BJ (cell line): ENCODE data around the gene CACTIN.

DNA sequence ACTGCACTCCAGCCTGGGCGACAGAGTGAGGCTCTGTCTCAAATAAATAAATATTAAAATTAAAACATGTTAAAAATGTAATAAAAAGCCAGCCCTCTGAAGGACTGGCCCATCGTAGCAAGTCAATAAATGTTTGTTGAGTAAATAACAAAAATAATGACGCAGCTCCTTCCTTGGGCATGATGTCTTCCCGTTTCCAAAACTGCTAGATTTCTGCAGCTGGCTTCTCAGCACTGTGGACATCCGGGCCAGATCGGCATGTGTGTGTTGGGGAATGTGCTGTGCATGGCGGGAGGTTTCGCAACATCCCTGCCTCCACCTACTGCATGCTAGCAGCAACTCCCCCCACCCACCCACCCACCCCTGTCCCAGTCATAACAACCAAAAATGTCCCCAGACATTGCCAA is 22.9 kb upstream of the NFIC start:
- CAGE, long polyA plus RNA = no peak
- RRBS = no CpG with 5 or more reads among the region's 8 CpGs

DNA sequence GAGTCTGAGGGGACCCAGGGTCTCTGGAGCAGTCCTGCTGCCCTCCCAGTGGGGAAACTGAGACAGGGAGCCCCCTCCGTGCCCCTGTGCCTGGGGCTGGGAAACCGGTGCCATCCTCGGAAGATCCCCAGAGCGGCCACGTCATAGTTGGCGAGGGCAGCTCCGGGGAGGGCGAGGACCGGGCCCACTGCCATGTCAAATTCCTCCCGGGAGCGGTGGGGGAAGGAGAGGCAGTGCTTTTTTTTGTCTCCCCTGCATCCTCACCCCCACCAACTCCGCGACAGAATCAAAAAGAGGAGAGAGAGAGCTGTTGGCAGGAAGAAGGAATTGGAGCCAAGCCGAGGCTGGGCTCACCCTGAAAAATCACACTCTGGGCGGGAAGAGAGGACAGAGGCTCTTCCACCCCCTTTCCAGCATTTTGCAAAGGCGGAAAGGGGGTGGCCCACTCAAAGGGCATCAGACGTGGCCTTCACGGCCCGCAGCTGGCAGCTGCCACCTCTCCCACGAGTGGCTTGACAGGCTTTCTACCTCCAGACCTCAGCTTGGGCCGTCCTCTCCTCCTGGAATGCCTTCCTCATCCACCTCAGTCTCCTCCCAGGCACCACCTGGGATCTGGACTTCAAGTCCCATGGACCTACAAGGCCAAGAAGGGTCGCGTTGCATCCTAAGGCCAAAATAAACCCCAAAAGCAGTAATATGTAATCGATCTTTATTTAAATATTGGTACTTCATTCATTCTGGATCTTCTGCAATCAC is 19.6 kb upstream of the NFIC start:
- CAGE, long polyA plus RNA = no peak
- RRBS = 4% methylated on average over 6 of the region's 24 CpGs

- CAGE, long polyA plus RNA = no peak
- RRBS = no CpG with 5 or more reads among the region's 32 CpGs
Measured at GRCh38 chr19:3361099-3361498, 5.3 kb upstream of the NFIC start.

GRCh38 chr19:3367955-3368801 is 1.8 kb downstream of the NFIC start:
- CAGE, long polyA plus RNA = no peak
- RRBS = no CpG with 5 or more reads among the region's 12 CpGs

GRCh38 chr19:3452227-3453050 is 27.9 kb downstream of the SMIM24 start:
- CAGE, long polyA plus RNA = no peak
- RRBS = 93% methylated on average over 13 of the region's 40 CpGs

GRCh38 chr19:3458532-3459278 is 21.6 kb downstream of the SMIM24 start:
- CAGE, long polyA plus RNA = no peak
- RRBS = no CpG with 5 or more reads among the region's 19 CpGs

GRCh38 chr19:3512247-3512891 is 6.3 kb downstream of the FZR1 start:
- CAGE, long polyA plus RNA = no peak
- RRBS = 96% methylated on average over 1 of the region's 18 CpGs

- CAGE, long polyA plus RNA = no peak
- RRBS = no CpG with 5 or more reads among the region's 53 CpGs
Measured at GRCh38 chr19:3523914-3525252, 14.6 kb upstream of the TEKTIP1 start.

DNA sequence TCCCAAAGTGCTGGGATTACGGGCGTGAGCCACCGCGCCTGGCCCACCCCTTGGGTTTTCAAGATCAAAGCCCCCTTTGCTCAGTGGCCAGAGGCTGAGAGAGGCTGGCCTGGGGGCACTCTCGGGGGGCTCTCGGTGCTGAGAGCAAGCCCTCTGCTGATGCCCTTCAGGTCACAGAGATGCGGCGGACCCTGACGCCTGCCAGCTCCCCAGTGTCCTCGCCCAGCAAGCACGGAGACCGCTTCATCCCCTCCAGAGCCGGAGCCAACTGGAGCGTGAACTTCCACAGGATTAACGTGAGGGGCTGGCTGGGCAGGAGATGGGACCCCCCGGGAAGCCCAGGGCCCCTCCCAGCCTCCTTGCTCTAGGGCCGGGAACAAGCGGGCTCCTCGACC is 13.3 kb upstream of the TEKTIP1 start:
- CAGE, long polyA plus RNA = no peak
- RRBS = 77% methylated on average over 6 of the region's 19 CpGs

- CAGE, long polyA plus RNA = no peak
- RRBS = 91% methylated on average over 8 of the region's 69 CpGs
Measured at GRCh38 chr19:3531639-3532856, 6.9 kb upstream of the TEKTIP1 start.

DNA sequence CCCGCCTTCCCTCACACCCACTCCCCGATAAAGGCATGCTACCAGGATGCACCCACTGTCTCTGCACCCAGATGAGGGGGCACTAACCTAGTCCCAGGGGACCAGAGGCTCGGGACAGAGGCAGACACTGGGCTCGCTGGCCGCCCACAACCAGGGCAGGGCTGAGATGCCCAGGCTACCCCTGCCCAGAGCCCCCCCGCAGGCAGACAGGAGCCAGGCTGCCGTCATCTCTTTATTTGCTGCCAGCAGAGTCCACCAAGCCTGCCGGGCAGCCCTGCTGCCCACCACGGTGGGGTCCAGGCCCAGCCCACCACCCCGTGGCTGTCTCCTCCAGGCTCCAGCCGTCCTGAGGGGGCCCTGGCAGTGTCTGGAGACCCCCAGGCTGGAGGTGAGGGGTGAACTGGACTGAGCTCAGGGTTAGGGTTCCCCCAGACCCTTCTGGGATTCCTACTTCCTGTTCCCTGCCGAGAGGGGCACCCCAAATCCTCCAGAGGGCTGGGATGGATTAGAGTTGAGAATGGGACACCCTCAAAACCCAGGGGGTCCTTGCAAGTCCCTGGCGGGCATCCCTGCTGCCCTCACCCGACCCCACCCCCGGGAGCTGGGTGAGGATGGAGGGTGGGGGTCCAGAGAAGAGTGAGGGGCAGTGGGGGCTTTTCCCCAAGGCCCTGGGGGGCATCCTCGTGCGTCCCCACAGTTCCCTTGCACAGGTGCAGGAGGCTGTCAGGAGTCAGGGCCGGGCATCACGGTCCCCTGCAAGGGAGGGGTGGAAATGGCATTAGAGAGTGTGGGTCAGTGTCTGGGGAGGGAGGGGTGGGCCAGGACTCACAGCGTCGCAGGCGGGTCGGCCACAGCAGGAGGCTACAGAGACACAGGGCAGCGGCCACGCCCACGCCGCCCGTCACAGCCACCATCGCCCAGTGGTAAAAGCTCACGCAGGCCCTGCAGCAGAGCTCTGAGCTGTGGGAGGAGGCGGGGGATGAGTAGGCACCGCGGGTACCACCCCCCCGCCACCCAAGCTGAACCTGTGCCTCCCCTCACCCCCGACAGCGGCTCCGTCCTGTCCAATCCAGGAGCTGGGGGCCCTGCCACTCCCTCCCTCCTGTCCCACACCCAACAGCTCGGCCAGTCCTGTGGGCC is 5.4 kb downstream of the TEKTIP1 start:
- CAGE, long polyA plus RNA = no peak
- RRBS = no CpG with 5 or more reads among the region's 38 CpGs

GRCh38 chr19:3573451-3574704 is 1.1 kb downstream of the HMG20B start:
- CAGE, long polyA plus RNA = no peak
- RRBS = 72% methylated on average over 25 of the region's 86 CpGs

- CAGE, long polyA plus RNA = no peak
- RRBS = 82% methylated on average over 6 of the region's 22 CpGs
Measured at GRCh38 chr19:3604116-3604817, 2.4 kb downstream of the TBXA2R start.

GRCh38 chr19:3626563-3627363 is at the start of gene CACTIN:
Gene CACTIN (minus strand): TSS chr19:3626790.
- CAGE, long polyA plus RNA = start-site peak on the minus strand at chr19:3626763-3626802, 51 and 34 reads in 2 replicates
- RRBS = 1% methylated on average over 22 of the region's 72 CpGs

DNA sequence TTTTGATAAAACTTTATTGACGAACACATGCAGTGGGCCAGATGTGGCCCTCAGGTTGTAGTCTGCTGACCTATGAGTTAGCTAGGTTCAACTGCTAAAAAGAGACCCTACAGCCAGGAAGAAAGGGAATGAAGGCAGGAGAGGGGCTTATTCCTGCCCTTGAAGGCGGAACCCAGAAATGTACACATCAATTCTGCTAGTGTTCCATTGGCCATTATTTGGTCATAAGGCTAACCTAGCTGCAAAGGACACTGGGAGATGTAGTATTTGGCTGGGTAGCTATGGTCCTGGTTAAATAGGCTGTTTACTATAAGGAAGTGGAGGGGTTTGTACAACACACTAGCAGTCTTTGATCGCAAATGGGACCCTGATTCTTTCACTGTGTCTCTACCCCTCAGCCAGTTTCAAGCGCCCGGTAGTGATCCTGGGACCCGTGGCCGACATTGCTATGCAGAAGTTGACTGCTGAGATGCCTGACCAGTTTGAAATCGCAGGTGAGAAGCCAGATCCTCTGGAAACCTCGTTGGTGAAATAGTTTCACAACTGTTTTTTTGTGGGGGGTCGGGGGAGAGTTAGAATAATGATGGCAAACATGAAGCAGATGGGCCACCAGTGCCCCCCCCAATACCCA is 17.8 kb downstream of the APBA3 start:
- CAGE, long polyA plus RNA = no peak
- RRBS = no CpG with 5 or more reads among the region's 10 CpGs

DNA sequence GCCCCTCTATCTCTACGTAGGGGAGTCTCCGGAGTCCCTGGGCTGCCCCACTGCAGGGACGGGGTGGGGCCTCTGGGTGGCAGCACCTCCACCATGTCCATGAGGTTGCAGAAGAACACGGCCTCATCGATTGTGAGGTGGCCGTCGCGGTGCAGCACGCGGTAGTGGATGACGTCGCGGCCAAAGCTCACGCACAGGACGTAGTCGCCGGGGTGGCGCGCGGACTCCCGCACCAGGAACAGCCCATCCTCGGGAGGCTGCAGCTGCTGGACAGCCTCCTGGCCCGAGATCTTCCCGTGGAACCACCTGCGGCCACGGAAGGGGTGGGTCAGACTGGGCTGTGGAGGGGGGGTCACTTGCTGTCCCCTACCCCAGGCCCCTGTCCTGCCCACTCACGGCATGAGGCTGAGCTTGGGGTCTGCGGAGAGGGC is 2.4 kb downstream of the MATK start:
- CAGE, long polyA plus RNA = no peak
- RRBS = 57% methylated on average over 2 of the region's 28 CpGs

GRCh38 chr19:3828176-3828937 is 40.5 kb downstream of the ZFR2 start:
- CAGE, long polyA plus RNA = no peak
- RRBS = 10% methylated on average over 3 of the region's 22 CpGs

DNA sequence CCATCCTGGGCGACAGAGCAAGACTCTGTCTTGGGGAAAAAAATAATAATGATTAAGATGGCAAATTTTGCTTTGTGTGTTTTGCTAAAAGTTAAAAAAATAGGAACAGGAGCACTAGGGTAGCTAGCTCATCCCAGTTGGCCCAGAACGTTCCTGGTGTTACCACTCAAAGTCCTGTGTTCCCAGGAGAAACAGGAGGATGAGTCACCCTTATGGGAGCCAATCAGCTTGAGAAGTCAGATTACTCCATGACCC is 12.8 kb downstream of the NMRK2 start:
- CAGE, long polyA plus RNA = no peak
- RRBS = no CpG with 5 or more reads among the region's 2 CpGs

DNA sequence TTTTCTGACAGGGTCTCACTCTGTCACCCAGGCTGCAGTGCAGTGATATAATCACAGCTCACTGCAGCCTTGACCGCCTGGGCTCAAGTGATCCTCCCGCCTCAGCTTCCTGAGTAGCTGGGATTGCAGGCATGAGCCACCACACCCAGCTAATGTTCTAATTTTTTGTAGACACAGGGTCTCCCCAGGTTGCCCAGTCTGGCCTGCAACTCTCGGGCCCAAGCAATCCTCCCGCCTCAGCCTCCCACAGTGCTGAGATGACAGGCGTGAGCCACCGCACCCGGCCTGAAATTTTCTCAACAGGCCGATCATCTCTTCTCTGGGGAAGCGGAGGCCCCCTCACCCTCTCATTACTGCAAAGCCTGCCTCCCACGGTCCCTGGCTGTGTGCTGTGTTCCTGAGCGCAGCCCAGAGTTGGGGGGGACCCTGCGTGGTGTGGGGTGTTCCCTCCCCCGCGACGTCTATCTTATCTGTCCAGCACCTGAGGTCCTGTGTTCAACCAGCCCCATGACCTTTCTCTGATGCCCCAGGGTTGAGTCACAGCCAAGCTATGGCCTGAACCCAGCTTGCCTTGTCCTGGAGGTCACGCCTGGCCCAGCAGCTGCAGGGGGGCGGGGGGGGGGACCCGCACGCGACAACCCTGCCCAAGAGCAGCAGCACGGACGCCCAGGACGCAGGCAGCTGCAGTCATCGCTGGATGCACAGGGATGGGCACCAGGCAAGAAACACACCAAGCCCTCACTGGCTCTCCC is 17.7 kb downstream of the DAPK3 start:
- CAGE, long polyA plus RNA = no peak
- RRBS = no CpG with 5 or more reads among the region's 24 CpGs

DNA sequence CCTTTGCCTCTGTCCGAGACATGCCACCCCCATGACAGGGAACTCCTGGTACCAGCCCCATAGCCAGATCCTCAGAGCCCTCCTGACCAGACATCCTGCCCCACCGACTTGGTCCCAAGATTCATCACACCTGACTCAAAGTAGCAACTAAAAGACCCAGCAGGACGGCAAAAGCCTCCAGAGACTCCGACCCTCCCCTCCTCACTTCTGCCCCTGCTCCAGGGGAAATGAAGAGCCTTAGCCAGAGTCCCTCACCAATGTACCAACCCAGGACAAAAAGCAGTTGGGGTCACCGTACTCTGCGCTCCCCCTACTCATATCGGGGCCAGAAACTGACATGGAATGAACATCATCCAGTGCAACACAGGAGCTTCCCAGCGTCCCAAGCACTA is 1.8 kb downstream of the EEF2 start:
- CAGE, long polyA plus RNA = no peak
- RRBS = no CpG with 5 or more reads among the region's 8 CpGs